ENCODE measurements around a stretch of chr6.

DNA sequence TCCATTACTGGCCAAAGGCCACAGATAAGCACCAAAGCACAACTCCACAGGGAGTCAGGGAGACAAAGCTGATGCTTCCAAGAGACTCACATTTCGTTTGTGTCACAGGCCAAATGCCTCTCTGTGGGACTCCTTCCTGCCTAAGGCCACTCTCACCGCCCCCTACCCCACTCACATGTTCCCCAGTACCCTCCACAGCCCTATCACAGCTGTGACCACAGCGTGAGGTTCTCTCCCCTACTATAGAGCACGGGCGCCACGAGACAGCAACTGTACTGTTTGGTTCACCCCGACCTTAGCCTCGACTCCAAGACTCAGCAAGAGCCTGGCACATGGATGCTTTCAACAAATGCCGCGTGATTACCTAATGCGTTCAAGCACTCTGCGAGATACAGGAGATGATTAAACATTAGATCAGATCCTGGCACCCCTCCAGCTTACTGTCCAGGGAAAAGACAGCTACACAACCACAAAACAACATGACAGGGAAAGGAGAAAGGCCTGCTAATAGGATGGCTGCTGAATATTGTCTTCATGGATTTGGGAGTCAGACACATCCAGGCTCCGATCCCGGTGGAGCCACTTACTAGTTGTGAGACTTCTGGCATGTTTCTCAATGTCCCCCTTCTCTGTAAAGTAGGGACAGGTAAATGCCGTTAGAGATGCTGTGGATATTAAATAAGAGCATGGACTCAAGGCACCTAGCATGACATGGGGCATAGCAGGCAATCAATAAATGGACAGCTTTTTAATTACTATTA is 105.4 kb downstream of the AGPAT4 start:
- PRO-cap: no peak

DNA sequence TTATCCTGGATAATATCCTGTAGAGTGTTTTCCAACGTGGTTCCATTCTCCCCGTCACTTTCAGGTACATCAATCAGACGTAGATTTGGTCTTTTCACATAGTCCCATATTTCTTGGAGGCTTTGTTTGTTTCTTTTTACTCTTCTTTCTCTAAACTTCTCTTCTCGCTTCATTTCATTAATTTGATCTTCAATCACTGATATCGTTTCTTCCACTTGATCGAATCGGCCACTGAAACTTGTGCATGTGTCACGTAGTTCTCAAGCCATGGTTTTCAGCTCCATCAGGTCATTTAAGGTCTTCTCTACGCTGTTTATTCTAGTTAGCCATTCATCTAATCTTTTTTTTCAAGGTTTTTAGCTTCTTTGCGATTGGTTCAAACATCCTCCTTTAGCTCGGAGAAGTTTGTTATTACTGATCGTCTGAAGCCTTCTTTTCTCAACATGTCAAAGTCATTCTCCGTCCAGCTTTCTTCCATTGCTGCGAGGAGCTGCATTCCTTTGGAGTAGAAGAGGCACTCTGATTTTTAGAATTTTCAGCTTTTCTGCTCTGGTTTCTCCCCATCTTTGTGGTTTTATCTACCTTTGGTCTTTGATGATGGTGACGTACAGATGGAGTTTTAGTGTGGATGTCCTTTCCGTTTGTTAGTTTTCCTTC is 96.5 kb downstream of the AGPAT4 start:
- PRO-cap: no peak

GRCh38 chr6:161215257-161215712 is 58.6 kb downstream of the AGPAT4 start:
- PRO-cap: no peak

DNA sequence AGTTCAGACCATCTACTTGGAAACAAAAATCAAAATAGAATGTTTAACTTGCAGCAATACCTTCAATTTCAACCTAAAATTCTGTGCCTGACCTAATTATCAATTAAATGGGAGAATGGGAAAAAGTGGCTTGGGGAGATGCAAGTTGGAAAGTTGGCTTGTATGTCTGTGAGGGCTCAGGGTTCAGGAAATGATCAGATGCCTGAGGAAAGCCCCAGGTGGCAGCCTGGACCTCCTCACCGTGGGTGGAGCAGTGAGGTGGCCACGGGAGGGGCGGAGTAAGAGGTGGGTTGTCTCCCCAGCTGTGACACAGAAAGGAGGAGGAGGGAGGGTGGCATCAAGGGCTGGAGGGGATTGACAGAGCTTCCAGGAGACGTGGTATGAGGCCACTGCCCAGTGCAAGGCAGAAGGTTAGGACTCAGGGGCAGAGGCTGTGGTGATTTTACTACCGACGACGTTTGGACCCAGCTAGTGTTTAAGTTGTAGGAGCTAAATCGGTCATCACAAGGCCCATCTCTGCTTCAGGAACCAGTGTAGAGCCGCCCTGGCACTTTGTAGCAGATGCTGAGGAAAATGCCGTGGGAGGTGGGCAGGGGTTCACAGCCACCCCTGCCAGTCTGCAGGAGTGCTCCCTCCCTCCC is 672.2 kb downstream of the PRKN start:
- PRO-cap: no peak

- PRO-cap: no peak
Observed at GRCh38 chr6:162467679-162468326, 259.8 kb downstream of the PRKN start.

DNA sequence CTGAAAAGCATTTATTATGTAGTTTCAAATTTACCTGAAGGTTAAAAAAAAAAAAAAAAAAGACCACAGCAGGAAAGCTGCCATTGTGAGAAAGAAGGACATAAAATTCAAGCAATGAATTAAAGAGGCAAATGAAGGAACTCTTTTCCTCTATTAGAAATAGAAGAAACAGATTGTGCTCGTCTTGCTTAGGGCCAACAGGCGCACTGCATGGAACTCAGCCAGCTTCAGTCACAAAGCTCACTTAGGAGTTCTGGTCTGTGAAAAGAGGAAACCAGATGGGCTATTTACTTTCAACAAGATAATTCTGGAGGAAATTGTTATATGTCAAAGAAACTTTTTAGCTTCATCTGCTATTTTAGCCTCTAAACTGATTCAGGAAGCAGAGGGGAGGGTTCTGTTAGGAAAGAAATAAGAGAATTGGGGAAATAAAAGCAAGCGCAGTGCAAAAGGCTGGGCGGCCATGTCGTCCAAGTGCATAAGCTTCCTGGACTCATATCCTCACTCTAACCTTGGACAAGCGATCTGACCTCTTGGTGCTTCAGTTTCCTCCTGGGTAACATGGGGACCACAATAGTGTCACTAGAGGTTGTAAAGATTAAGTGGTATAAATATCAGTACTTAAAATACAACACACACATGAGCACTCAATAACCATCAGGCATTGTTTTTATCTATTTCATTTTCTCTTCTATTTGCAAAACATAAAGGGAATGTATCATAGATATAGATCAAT is 21.3 kb downstream of the PRKN start:
- PRO-cap: no peak

GRCh38 chr6:162856839-162857511 is 129.2 kb downstream of the PACRG start:
- PRO-cap: unidirectional peak, plus-strand start at chr6:162857104

DNA sequence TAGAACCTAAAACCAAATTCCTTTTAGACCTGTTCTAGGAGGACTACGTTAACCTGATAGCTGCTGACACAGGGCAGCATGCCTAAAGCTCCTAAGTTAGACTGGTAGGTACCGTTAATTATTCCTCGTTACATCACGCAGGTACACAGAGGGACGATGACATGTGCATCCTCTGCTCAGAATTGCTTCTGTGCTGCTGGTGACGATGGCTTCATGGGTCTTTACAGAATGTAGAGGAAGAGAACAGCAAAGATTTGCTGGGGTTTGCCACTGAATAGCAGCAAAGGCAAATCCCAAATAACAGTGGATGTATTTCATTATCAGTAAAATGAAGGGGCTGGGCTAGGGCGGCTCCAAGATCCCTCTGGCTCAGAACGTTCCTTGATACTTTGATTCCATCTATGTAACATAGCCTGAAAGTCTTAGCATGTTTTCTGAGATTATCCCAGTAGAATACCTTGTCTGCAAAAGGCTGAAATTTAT is 141.1 kb downstream of the PACRG start:
- PRO-cap: no peak

DNA sequence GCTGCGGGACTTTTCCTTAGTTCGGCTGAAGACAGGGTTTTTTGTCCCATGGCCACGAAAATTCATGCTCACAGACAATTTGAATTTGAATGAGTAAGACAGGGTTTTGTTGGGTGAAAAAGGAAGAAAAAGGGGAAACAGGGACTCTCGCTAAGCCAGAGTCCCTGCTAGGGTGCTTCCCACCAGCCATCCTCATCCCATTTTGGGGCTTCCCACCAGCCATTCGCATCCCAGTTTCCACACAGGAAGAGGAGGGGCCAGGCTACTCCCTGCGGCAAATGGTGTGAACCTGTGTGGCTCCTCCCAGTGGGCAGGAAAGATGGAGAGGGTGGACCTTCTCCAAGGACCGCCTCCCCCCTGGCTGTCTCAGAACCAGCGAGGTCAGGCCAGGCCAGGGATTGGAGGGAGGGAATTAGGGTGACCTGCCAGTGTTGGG is 326.8 kb downstream of the PACRG start:
- PRO-cap: no peak

- PRO-cap: no peak
Observed at GRCh38 chr6:163180934-163181609, 233.4 kb upstream of the QKI start.

DNA sequence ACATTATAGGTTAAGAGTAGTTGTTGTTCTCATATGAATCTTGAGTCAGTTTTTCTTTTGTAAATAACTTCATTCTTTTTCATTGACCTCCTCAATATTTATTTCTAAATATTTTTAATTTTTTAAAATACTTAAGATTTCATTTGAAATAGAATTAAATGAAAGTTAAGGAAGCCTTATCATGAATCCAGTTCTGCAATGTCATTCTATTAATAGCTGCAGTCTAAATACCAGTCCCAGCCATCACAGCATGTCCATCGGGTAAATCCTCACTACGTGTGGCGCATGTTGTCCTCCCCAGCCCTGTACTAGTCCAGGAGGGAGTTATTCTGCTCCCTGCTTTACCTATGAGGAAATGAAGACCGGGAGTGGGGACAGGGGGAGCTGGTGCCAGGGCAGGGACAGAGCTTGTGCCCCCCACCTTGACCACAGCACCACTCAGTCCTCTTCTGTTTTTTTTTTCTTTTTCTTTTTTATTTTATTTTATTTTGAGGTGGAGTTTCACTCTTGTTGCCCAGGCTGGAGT is 125.1 kb upstream of the QKI start:
- PRO-cap: no peak

DNA sequence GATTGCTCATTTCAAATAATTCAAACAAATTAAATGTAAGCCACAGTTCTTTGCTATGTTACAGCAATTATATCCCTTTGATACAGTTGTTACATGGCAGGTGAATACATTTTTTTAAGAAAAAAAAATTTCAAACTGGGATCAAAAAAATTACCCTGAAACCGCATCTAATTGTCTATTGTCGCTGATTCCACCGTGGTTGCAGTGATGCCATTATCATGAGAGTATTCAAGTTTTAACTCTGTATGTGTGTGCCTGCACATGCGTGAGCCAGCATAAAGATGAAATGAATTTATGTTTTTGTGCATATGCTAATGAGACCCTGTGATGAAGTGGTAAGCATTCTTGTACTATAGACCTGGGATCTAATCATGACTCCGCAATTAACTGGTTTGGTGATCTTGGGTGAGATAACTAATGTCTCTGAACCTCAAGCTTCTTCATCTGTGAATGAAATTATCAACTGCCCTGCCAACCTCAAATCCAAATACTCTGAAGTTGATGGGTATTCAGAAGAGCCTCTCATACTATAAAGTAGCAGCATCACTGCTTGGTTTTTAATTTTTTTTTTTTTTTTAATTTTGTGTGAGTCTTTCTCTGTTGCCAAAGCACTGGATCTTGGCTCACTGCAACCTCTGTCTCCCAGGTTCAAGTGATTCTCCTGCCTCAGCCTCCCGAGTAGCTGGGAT is 9.7 kb downstream of the QKI start:
- PRO-cap: no peak

GRCh38 chr6:163442162-163442660 is 27.7 kb downstream of the QKI start:
- PRO-cap: no peak

DNA sequence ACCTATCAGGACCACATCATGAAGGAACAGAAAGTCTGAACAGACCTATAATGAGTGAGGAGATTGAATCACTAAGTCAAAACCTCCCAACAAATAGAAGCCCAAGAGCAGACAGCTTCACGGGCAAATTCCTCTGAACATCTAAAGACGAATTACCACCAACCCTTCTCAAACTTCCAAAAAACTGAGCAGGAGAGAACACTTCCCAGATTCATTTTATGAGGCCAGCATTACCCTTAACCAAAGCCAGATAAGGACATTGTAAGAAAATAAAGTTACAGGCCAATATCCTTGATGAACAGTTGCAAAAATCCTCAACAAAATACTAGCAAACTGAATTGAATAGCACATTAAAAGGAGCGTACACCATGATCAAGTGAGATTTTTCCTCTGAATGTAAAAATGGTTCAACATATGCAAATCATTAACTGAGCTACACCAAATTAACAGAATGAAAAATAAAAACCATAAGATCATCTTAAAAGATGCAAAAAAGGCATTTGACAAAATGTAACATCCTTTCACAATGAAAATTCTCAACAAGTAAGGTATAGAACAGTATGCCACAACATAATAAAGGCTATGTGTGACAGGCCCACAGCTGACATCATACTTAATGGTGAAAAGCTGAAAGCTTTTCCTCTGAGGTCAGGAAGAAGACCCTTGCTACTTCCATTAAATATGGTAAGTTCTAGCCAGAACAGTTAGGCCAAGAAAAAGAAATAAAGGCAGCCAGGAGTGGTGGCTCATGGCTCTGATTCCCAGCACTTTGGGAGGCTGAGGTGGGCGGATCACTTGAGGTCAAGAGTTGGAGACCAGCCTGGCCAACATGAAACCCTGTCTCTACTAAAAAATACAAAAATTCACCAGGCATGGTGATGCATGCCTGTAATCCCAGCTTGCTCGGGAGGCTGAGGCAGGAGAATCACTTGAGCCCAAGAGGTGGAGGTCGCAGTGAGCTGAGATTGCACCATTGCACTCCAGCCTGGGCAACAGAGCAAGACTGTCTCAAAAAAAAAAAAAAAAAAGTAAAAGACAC is 50.4 kb downstream of the QKI start:
- PRO-cap: no peak

DNA sequence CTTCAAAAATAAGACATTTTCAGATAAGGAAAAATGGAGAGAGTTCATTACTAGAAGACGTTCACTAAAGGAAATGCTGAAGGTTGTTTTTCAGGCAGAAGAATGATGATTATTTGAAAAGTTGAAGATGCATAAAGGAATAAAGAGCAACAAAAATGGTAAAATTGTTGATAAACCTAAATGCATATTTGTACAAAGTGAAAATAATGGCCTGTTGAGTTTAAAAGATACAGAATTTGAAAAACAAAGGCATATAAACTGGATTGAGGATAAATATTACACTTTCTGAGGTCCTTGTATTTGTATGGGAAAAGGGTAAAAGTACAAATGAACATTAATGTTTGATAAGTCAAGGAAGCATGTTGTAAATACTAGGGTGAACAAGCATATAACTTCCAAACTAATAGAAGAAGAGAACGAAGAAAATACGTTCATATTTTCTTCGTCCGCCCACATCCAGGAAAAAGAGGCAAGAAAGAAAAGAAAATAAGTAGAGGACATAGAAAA is 56.8 kb downstream of the QKI start:
- PRO-cap: no peak

DNA sequence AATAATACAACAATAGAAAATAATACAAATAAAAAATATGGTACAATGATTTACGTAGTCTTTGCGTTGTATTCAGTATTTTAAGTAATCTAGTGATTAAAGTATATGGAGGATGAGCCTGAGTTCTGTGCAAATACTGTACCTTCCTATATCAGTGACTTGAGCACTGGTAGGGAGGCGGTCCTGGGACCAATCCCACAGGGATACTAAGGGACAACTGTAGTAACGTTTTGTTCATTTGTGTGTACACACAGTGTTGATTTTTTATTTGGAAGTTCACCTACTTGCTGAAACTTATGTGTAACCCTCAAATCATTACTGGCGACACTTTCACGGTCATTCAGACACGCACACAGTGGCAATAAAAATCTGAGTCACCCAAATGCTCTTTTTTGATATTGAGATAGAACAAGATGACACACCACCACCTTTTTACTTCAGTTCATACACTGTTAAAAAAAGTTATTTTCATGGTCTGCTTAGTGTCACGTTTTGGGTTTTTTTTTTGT is 79.7 kb downstream of the QKI start:
- PRO-cap: no peak

DNA sequence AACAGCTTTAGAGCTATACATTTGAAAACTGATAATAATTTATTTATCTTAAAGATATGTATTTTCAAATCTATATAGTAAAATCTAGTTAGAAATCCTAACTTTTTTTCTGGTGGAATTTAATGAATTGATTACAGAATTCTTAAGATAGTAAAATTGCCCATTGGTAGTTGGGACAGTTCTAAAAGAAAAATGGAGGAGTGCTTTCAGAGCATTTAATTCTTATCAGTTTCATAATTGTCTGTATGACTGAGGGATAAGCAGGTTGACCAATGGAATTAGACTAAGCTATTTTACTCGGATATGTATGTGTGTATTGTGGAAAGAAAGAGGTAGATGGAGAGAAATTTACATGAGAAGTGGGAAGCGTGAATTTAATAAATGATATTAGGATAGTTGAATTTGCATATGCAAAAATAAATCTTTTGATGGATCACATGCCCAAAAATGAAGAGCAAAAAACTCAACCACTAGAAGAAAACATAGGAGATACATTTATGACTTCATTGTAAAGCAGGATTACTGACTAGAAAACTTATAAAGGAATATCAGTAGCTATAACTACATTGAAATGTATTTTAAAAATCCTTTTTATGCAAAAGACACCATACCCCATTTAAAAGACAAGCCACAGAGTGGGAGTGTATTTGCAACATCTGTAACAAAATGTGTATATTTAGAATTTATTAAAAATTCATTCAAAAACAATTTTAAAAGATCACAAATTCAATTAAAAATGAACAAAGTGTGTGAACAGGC is 100.0 kb downstream of the QKI start:
- PRO-cap: no peak

DNA sequence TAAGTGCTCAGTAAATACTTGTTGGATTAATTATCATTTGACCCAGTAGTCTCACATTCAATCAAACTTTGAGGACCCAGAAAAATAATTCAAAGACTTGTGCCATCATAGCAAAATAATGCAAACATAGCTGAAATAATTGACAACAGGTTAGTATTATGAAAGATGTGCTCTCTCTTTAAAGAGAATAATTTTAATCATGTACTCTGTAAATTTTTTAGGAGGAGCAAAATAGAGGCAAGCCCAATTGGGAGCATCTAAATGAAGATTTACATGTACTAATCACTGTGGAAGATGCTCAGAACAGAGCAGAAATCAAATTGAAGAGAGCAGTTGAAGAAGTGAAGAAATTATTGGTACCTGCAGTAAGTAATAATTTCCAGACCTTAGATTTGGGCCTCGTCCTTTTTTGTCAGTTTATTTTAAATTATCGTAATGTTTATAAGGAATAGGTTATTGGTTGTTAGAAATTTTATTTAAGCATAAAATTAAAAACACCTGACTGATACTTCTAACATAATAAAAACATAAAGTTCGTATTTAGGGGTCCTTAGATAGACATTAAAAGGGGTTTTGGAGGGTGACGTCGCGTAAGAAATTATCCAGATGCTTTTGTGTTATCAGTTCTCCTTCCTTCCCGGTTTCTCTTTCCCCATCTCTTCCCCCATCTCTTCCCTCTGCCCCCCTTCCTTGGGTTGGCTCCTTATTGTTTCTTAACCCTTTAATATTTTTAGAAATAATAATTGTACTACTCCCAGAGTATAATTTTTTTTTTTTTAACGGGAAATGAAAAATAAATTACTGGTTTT is 120.4 kb downstream of the QKI start:
- PRO-cap: no peak

DNA sequence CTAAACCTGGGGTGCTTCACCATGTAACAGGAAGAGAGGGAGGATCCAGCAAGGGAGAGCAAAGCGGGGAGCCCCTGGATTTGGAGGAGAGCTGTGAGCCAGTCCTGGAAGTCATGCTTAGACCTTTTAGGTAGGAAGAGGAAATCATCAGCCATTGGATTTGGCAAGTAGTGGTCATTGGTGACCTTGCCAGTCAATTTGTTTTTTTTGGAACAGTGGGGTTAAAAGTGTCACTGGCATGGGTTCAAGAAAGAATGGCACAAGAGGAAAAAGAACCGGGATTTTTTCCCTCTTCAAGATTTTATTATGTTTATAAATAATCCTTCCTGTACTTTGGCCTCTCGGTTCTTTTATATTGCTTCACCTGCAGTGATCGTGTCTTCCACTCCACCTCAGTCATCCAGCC is 124.6 kb downstream of the QKI start:
- PRO-cap: no peak

DNA sequence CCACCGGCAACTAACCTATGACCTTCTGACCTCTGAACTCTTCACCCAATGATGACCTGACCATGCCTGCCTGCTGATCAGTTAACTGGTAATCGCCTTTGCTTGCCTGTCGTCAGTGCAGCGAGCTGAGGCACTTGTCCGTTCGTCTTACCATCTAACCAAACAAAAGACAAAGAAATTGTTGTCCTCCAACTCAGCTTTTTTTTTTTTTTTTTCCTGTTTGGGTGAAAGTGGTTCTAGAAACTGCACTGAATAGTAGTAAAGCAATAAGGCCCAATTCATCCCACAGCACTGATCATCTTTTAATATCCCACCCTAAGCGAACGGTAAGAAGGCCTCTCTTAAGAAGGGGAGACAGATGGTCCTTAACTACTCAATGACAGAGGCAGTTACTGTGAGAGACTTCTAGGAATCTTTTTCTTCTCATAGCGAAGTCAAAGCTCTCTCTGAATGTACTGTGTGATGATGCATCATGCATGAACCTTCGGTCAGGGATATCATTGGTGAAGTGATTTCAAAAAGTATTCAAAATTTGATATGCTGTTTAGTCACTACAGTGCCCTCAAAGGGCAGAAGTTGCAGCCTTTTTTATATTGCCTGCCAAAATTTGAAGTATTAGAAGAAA is 156.3 kb downstream of the QKI start:
- PRO-cap: no peak